Cardiac muscle cell (in vitro differentiated cells and primary cell): ENCODE results near the gene P2RX2.

- RAMPAGE, long total RNA, result no peak
- RRBS, result no CpG with 5 or more reads among the region's 31 CpGs
Observed at GRCh38 chr12:131218118-131219193, 264.7 kb downstream of the ADGRD1 start.

- RAMPAGE, long total RNA, result no peak
- RRBS, result no CpG with 5 or more reads among the region's 14 CpGs
Observed at GRCh38 chr12:131366181-131366968, 344.5 kb upstream of the SFSWAP start.

DNA sequence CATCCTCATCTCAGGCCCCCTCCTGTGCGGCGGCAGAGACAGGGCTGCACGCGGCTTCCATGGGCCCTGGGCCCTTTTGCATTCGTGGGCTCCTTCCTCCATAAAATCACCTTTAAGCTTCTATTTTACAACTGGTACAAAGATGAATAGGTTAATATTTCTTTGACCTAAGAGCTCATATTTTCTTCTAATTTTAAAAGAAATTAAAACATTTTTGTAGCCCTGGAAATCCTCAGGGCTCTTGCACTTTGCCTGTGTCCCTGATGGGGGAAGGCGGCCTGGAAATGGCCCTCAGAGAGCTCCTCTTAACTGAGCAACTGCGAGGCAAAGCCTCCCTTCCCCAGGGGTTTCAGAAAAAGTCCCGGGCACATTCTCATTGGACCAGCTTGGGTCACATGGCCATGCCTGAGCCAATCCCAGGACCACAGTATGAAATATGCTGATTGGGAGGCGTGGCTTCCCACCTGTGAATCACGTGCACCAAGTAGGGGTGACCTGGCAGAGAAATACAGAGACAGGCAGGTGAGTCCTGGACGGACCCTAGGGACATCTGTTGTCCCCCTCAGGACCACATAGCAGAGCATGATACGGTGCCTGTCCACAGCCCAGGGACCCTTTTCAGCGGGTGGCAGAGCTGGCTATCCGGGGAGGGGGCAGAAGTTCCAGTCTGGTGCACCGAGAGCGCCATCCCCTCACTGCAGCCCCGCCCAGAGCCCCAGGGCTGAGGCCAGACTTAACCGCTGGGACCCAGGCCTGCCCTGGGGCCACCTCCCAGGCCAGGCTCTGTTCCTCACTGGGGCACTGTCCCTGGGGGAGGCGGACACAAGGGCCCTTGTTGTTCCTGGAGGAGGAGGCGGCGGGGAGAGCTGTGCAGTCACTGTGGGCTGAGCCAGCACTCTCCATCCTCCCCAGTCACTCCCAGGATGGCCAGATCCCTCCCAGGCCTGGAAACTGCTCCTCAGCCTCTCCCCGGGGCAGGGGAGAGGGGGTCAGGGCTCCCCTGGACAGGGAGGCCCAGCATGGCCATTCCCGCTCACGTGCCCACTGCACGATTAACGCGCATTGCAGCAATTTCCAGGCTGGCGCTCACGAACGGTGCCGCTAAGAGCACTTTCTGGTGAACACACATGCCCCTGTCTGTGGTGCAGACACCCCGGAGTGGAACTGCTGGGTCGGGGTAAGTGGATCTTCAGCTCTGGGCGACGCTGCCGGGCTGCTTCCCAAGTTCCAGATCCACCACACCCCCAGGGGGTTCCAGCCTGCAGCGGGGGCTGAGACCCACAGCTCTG is 90.1 kb upstream of the SFSWAP start:
- RAMPAGE, long total RNA, result no peak
- RRBS, result 34% methylated on average over 5 of the region's 37 CpGs

GRCh38 chr12:131661217-131661642 is 49.7 kb upstream of the SFSWAP start:
- RAMPAGE, long total RNA, result no peak
- RRBS, result no CpG with 5 or more reads among the region's 34 CpGs

DNA sequence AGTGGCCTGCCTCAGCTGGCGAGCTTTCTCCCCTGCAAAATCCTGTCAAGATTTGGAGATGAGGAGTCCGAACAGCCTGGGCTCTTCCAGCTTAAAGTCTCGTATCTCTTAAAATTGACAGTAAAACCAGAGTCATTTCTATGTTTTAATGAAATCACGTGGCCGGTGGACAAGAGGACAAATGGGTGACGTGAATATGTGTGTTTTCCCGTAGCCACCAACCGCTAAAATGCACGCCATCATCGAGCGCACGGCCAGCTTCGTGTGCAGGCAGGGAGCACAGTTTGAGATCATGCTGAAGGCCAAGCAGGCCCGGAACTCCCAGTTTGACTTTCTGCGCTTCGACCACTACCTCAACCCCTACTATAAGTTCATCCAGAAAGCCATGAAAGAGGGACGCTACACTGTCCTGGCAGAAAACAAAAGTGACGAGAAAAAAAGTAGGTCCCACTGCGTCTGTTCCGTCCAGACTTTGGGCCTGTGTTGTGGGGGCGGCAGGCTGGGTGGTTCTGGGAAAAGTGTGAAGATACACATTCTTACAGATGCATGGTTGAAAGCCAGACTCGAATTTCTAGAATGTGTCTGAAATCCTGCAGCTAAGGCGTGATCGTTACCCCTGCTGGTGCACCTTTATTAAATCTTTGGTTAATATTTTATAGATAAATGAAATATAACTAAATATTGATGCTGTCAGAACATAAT is 14.5 kb downstream of the SFSWAP start:
- RAMPAGE, long total RNA, result no peak
- RRBS, result no CpG with 5 or more reads among the region's 24 CpGs

DNA sequence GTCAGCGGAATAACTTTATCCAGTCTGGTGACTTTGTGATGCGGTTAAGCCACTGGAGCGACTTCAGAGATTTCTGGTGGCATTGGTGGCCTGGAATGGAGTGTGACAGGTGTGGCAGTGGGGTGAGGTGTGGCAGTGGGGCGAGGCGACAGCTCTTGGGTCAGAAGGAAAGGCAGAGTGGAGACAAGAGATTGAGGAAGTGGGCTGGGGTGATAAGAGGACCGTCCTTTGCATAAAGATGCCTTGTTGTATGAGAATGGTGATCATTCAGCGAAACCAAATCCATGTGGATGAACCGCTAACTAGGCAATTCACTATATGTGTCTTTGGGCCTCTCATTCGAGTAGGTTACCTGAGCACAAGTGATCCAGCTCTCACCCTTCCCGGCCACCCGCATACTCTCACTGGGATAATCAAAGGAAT is 46.6 kb downstream of the SFSWAP start:
- RAMPAGE, long total RNA, result no peak
- RRBS, result no CpG with 5 or more reads among the region's 11 CpGs

- RAMPAGE, long total RNA, result no peak
- RRBS, result no CpG with 5 or more reads among the region's 32 CpGs
Observed at GRCh38 chr12:131960954-131961746, 11.4 kb downstream of the EP400 start.

DNA sequence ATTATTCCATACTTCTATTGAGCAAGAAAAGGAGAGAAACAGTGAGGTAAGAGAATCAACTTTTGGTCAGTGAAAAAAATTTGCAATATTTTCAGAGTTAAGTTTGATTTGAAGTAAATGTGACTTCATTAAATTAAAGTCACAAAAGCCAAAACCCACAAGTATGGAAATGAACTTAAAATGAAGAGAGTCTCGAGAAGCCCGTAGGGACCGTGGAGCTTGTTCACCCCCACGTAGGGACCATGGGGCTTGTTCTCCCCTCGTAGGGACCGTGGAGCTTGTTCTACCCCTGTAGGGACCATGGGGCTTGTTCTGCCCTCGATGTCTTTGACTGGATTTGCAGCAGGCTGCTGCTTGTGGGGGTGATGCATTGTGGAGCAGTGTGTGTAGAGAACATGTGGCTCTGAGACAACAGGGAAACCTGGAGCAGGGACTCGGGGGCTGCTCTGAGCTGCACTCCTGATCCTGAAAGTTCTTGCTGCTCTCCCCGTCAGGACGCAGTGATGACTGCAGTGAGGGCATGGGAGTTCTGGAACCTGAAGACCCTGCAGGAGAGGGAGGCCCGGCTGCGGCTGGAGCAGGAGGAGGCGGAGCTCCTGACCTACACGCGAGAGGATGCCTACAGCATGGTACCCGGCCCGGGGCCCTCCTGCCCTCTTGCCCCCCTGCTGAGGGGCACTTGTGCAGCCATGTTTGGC is 94.1 kb downstream of the EP400 start:
- RAMPAGE, long total RNA, result no peak
- RRBS, result 68% methylated on average over 6 of the region's 17 CpGs

DNA sequence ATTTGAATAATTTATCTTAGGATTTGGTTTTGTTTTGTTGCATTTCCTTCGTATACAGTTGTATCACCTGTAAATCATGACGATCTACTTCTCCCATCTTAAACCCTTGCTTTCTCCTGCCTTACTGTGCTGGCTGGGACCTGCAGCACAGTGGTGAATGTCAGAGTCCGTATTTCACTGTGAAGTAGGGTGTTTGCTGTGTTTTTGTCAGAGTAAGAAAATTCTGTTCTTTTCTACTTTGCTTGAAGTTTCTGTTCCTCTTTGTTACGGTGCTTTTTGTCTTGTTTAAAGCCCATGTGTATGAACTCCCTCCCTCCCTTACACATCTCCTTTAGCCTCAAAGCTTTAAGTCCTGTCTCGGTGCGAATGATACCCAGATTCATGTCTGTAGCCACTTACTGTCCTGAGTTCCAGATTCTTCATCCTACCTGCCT is 73.2 kb downstream of the DDX51 start:
- RAMPAGE, long total RNA, result no peak
- RRBS, result no CpG with 5 or more reads among the region's 6 CpGs

GRCh38 chr12:132130576-132130823 is 13.6 kb downstream of the DDX51 start:
- RAMPAGE, long total RNA, result no peak
- RRBS, result no CpG with 5 or more reads among the region's 4 CpGs

DNA sequence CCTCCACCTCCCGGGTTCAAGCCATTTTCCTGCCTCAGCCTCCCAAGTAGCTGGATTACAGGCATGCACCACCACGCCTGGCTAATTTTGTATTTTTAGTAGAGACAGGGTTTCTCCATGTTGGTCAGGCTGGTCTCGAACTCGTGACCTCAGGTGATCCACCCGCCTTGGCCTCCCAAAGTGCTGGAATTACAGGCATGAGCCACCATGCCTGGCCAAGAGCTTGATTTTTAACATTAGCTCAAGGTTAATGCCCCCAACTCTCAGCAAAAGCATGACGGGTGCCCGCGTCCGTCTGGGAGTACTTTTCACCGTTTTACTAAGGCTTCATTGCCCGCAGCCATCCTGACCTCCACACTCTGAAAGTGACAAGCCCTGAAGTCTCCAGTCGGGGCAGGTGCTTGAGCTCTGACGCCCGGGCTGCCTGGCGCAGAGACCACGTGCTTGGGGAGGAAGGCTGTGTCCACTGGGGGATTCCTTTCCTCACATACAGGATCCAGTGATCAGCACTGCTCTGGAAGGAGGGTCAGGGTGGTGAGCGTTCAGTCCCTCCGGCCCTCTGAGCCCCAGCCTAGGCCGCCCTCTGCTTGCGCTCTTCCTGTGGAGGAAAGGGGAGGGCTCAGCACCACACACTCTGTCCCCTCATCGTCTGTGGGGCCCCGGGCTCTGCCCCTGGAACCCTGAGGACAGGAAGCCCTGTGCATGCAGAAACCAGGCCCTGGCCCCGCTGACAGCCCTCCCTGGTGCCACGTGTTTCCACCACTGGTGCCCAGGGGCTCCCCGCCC is 5.2 kb downstream of the DDX51 start:
- RAMPAGE, long total RNA, result no peak
- RRBS, result 93% methylated on average over 4 of the region's 25 CpGs

GRCh38 chr12:132327877-132328276 is 1.5 kb downstream of the GALNT9 start:
- RAMPAGE, long total RNA, result no peak
- RRBS, result 10% methylated on average over 8 of the region's 22 CpGs

GRCh38 chr12:132467993-132468296 is 22.0 kb upstream of the FBRSL1 start:
- RAMPAGE, long total RNA, result no peak
- RRBS, result no CpG with 5 or more reads among the region's 5 CpGs

GRCh38 chr12:132570131-132570847 is 40.1 kb downstream of the LRCOL1 start:
- RAMPAGE, long total RNA, result no peak
- RRBS, result 89% methylated on average over 11 of the region's 55 CpGs

DNA sequence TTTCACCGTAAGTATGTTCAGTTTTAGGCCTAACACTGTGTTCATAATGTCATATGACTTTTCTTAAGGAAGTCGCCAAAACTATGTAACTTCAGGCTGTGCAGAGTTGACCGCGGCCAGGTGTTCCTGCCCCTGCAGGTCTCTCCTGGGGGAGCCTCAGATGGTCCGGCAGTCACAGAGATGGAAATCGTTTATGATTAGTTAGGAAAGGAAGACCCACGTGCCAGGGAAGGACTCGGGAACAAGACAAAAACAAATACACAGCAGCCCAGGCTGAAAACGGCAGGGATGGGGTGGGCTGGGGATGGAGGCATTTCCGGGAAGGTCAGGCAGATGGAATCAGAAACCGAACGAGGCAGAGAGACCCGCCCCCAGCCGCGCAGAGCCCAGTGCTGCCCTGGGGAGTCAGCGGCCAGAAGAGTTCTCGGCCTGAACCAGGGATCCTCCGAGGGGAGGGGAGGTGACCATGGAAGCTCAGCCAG is 8.0 kb downstream of the LRCOL1 start:
- RAMPAGE, long total RNA, result no peak
- RRBS, result no CpG with 5 or more reads among the region's 18 CpGs

DNA sequence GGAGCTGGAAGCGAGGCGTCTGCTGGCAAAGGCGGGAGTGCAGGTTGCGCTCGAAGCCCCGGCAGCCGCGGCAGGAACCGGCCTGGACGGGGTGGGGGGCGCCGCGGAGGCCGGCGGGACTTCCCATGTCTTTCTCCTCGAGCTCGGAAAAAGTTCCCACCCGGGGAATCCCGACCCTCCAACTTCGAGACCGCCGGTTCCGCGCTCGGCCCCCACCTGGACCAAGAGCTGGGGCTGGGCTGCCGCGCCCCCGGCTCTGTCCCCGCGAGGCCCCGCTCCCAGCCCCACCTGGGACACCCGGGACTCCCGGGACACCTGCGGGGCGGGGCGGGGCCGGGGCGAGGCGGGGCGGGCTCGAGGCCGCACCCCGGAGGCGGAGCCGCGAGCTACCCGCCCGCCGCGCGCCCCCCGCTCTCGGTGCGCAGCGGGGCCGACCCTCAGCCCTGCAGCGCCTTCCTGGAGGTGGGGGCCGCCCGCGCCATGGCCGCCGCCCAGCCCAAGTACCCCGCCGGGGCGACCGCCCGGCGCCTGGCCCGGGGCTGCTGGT is at the start of gene P2RX2:
Gene P2RX2 (plus strand): TSS at position 440 of the 547 bp plus-strand sequence.
- RAMPAGE, long total RNA, result no peak
- RRBS, result 5% methylated on average over 12 of the region's 69 CpGs

GRCh38 chr12:132676380-132676998 is 10.7 kb downstream of the POLE start:
- RAMPAGE, long total RNA, result no peak
- RRBS, result no CpG with 5 or more reads among the region's 6 CpGs

- RAMPAGE, long total RNA, result no peak
- RRBS, result no CpG with 5 or more reads among the region's 17 CpGs
Observed at GRCh38 chr12:132714647-132715222, 4.1 kb downstream of the PGAM5 start.

GRCh38 chr12:132731426-132732078 is 20.9 kb downstream of the PGAM5 start:
- RAMPAGE, long total RNA, result no peak
- RRBS, result no CpG with 5 or more reads among the region's 25 CpGs

- RAMPAGE, long total RNA, result no peak
- RRBS, result no CpG with 5 or more reads among the region's 9 CpGs
Observed at GRCh38 chr12:132742885-132743540, 18.6 kb downstream of the ANKLE2 start.